ENCODE results near the gene SLC16A3.

GRCh38 chr17:81922723-81923238 is 4.8 kb downstream of the MAFG start:
- PRO-cap: no peak

DNA sequence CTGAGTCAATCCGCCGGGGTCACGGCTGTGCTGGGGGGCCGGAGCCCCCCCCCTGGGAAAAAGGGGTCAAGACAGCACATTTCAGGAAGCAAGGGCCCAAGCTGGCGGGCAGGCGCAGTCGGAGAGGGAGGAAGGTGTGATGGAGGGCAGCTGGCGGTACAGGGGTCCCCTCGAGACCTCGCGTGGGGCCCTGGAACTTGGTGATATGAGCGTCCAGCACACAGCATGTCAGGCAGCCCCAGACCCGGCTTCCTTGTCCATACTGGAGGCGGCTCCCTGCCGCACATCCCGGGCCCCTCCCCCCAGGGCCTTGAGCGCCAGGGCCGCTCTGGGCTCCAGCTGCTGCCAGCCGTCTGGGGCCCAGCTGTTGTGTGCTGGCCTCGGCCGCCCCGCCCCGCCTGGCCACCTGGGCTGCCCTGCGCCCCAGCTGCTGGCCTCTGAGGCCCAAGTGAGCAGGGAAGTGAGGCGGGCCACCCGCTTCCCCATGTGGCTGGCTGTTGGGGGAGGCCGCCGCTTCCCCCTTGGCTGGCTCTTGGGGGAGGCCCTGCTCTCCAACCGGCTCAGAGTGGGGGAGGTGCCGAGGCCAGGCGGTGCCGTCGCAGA is 5.7 kb upstream of the NOTUM start:
- PRO-cap: unidirectional peak, plus-strand start at position 77 of the sequence; bidirectional peak, plus-strand start at position 563 of the sequence, minus-strand start at position 523 of the sequence

GRCh38 chr17:81982329-81982931 is 5.0 kb downstream of the ASPSCR1 start:
- PRO-cap: no peak

GRCh38 chr17:82060587-82060978 is 5.0 kb downstream of the DUS1L start:
- PRO-cap: no peak

DNA sequence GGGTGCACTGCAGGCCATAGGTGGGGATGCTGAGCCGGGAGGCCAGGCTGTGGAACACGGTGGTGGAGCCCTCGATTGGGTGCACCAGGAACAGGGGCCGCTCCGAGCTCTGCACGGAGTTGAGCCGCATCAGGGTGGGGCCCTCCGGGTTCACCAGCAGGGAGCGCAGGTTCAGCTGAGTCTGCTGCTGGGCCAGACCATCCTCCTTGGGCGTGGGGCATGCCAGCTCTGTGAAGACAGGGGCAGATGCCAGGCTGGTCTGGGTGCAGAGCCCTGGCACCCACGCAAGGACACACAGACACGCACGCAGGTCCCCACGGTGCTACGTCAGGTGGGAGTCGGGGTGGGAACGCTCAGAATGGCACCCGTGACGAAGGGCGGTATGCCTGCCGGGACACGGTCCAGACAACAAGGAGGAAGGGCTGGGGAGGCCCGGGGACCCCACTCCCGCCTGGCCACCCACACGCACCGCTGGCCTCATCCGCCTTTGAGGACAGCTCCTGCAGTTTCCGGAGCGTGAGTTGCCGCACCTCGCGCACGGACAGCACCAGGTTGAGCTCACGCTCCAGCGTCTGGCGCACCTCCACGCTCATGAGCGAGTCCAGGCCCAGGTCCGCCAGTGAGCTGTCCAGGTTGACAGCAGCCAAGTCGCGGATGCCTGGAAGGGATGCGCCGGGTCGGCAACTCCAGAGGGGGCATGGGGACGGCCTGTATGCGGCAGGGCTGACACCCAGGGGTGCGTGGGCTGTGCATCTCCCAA is 15.3 kb upstream of the DUS1L start:
- PRO-cap: no peak

- PRO-cap: no peak
These were observed 15.9 kb upstream of the DUS1L start for GRCh38 chr17:82081455-82081910.

GRCh38 chr17:82112817-82113660 is 15.0 kb upstream of the FASN start:
- PRO-cap: no peak

DNA sequence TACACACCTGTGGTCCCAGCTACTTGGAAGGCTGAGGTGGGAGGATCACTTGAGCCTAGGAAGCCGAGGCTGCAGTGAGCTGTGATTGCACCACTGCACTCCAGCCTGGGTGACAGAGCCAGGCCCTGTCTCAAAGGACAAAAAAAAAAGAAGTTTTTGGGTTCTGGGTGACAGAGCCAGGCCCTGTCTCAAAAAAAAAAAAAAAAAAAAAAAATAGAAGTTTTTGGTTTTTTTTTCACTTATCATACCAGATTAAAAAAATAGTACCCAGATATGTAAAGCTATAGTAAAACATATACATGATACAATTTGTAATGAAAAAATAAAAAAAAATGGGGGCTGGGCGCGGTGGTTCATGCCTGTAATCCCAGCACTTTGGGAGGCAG is 35.2 kb upstream of the FASN start:
- PRO-cap: no peak

DNA sequence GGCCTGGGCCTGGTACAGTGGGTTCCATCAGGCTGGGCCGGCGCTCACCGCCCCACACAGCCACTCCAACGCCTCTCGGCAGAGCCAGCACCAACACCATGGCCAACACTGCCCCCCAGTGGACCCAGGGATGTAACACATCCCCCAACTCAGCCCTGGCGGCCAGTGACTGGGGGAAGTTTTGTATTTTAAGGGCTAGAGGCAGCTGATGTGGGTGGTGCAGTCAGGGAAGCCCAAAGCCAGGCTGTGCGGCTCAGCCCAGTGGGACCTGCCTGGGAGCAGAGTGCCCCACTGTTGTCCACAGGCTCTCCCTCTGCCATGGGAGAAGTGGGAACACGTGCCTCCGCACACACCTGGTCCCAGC is 55.9 kb upstream of the FASN start:
- PRO-cap: no peak

GRCh38 chr17:82228633-82229430 is at the start of gene SLC16A3:
Gene SLC16A3 (plus strand): TSS chr17:82229042.
- PRO-cap: unidirectional peak, plus-strand start at chr17:82229065

GRCh38 chr17:82242042-82242702 is 13.3 kb downstream of the SLC16A3 start:
- PRO-cap: no peak

DNA sequence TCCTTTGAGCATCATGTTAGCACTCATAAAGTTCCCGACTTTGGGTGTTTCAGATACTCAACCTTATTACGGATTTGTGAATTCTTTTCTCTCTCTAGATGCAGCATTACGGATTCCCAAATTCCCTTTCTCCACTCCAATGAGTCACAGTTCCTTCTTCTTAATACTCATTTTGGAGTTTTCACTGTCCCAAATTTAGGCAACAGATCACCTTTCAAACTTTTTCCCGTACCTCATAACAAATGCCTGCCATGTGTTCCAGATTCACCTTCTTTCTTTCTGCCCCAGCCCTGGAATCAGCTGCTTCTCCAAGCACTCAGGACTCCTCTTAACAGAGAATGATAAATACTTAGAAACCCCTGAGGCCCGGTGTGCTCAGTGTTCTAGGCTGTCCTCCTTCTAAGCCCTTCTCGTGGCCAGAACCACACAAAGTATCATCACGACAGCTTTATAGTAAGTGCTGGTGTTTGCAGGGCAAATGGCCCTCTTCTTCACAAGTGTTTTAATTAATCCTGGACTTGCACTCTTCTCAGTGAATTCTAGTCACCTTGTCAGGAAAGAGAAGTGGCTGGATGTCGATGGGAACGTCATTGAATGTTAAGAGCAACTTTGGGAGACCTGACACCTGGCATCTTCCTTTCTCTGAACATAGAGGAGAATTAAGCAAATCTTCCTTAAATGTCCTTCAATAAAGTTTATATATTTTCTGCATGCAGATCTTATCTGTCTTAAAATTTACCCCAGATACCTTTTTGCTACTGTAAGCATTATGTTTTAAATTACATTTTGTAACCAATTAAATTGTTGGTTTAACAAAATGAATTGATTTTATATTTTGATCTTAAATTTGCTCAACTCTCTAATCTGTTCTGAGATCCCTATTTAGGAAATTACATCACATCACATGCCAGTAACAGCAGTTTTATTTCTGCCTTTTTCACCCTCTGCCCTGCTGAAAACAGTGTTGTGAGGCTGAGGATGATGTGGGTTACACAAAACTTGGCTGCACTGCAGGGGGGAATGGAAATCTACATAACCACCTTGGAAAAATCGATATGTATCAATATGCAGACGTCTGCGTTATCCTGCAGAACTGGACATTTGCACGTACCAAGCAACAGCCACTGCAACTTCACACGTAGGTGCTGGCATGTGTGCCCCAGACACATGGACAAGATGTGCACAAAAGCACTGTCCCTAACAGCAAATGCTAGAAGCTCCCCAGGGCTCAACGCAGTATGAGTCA is 14.6 kb downstream of the CSNK1D start:
- PRO-cap: no peak

- PRO-cap: bidirectional peak, plus-strand start at chr17:82297557, minus-strand start at chr17:82297462
These were observed 20.1 kb downstream of the CD7 start for GRCh38 chr17:82297285-82297803.

GRCh38 chr17:82338865-82340072 is 5.7 kb upstream of the SECTM1 start:
- PRO-cap: no peak

- PRO-cap: no peak
These were observed 9.5 kb upstream of the TEX19 start for GRCh38 chr17:82349259-82350187.

GRCh38 chr17:82367720-82368012 is 3.9 kb upstream of the UTS2R start:
- PRO-cap: no peak

GRCh38 chr17:82419504-82419991 is 1.2 kb upstream of the OGFOD3 start:
- PRO-cap: no peak

DNA sequence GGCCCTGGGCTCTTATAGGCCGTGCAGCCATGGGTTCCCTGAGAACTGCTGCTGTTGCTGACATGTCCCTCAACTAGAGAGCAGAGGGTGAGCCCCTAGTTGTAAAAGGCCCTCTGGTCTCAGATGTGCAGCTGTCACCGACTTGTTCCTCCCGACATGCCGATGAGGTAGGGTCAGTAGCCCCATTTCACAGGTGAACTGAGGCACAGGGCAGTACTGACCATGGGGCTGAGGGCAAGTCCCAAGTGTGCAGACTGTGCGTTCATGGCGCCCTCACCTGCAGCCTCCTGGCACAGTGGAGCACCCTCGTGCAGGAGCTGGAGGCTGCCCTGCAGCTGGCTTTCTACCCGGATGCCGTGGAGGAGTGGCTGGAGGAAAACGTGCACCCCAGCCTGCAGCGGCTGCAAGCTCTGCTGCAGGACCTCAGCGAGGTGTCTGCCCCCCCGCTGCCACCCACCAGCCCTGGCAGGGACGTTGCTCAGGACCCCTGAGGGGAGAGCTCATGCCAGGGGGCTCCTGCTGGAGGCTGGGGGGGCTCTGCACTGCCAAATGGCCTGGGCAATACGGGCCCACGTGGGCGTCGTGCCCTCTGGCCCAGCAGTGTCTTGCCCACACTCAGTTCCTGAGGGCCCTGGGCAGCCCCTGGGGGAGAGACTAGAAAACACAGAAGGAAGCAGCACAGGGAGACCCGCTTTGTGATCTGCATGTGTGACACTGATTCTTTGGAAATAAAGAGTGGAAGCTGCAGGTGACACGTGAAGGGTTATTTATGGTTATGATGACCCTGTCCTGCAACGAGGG is 8.5 kb downstream of the CYBC1 start:
- PRO-cap: no peak

DNA sequence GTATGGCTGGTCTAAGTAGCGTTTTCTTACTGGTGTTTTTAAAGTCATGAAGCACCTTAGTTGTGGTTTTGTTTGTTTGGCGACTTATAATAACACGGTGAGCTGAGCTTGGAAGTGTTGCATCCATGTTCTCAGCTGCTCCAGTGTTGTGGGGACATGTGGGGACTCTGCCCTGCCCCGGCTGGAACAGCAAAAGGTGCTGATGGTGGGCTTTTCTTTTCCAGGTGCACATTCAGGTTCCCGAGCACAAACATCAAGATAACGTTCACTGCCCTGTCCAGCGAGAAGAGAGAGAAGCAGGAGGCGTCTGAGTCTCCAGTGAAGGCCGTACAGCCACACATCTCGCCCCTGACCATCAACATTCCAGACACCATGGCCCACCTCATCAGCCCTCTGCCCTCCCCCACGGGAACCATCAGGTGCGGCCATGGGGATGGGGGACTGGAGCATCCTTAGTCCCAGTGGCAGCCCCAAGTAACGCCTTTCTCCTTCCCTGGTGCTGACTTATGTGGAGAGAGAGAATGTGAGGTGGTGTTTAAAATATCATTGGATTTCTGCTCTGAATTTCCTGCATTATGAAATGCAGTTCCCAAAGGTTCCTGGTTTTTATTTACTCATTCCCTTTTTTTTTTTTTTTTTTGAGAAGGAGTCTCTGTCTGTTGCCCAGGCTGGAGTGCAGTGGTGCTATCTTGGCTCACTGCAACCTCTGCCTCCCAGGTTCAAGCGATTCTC is 43.8 kb downstream of the FOXK2 start:
- PRO-cap: no peak

- PRO-cap: no peak
These were observed 46.7 kb downstream of the FOXK2 start for GRCh38 chr17:82566111-82566753.